Epithelial cell of alveolus of lung (primary cell): ENCODE results near the genes SCNN1A and CD27.

- RAMPAGE, long total RNA, result no peak
- RRBS, result no CpG with 5 or more reads among the region's 11 CpGs
Measured at GRCh38 chr12:6142668-6143126, 18.2 kb upstream of the VWF start.

DNA sequence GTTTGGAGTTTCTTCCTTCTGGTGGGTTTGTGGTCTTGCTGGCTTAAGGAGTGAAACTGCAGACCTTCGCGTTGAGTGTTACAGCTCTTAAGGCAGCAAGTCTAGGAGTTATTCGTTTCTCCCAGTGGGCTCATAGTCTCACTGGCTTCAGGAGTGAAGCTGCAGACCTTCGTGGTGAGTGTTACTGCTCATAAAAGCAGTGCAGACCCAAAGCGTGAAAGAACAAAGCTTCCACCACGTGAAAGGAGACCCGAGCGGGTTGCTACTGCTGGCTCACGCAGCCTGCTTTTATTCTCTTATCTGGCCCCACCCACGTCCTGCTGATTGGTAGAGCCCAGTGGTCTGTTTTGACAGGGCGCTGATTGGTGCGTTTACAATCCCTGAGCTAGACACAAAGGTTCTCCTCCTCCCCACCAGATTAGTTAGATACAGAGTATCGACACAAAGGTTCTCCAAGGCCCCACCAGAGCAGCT, 10.0 kb upstream of the CD9 start:
- RAMPAGE, long total RNA, result no peak
- RRBS, result no CpG with 5 or more reads among the region's 13 CpGs

DNA sequence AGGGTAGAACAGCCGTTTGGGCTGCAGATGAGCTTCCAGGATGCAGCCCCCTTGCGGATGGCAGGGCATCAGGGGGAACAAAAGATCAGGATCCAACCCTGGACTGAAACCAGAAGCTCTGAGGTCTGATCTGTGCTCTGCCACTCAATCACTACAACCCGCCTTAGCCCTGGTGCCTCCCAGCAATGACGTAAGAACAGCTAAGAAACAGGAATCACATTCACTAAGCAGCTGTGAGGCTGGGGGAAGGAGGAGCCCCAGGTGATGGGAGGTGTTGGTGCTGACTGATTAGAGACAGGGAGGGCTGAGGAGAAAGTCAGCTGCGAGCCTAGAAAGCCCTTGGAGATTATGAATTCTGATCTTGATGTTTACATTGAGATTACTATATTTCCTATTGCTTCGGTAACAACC, 6.3 kb upstream of the CD9 start:
- RAMPAGE, long total RNA, result no peak
- RRBS, result no CpG with 5 or more reads among the region's 6 CpGs

- RAMPAGE, long total RNA, result no peak
- RRBS, result no CpG with 5 or more reads among the region's 20 CpGs
Measured at GRCh38 chr12:6201121-6201777, 1.0 kb downstream of the CD9 start.

DNA sequence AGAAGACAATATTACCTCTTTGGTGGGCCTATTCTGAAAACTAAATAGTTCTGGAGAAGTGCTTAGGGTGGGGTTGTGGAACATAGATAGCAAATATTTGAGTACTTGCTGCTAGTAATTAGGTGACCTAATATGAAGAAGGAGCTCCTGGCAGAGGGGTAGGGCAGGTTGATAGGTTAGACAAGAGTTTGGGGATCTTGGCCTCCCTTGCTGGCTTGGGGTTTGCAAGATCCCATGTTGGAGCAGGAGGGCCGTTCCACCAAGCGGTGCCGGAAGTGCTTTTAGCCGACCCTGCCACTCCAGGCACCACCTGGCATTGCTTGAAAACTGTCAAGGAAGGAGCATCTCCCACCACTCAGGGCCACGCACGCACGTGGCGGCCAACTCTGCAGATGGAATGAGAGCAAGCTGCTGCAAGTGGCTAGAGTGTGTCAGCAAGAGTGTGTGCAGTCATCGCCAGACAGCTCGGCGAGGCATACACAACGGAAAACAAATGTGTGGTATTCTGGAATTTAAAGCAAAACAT, 11.0 kb downstream of the CD9 start:
- RAMPAGE, long total RNA, result no peak
- RRBS, result no CpG with 5 or more reads among the region's 12 CpGs

DNA sequence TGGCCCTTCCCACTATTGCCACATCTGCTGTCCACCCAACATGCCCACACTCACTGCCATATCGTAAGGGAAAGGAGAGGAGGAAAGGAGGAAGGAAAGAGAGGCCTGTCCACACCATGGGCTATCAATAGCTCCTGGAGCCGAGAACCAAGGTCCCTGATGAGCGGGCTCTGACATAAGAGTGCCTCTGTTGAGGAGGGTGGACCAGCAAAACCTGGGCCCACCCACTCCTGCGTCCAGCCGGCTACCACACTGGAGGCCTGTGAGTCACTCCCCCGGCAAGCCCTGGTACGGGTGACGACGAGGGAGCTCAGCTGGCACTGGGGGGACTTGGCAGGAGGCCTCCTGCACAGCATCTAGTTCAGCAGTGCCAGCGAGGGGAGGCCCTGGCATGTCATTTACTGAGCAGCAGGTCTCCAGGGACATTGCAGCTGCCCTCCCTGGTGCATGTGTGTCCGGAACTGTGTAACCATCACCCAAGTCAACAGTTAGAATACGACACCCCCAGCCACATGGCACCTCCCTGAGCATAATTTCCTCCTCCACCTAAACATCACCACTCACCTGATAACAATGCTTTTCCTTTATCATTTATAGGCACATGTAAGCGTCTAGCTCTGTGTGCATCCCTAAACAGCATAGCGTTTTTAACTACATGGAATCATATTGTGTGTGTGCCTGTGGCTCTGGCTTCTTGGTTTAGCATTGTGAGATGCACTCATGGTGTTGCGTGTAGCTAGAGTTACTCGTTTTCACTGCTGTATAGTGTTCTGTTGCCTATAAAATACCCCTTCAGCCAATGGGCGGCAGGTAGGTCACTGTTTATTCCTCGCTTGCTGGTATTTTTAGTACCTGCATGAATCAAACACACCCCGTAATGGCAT, 24.4 kb downstream of the CD9 start:
- RAMPAGE, long total RNA, result no peak
- RRBS, result no CpG with 5 or more reads among the region's 19 CpGs

DNA sequence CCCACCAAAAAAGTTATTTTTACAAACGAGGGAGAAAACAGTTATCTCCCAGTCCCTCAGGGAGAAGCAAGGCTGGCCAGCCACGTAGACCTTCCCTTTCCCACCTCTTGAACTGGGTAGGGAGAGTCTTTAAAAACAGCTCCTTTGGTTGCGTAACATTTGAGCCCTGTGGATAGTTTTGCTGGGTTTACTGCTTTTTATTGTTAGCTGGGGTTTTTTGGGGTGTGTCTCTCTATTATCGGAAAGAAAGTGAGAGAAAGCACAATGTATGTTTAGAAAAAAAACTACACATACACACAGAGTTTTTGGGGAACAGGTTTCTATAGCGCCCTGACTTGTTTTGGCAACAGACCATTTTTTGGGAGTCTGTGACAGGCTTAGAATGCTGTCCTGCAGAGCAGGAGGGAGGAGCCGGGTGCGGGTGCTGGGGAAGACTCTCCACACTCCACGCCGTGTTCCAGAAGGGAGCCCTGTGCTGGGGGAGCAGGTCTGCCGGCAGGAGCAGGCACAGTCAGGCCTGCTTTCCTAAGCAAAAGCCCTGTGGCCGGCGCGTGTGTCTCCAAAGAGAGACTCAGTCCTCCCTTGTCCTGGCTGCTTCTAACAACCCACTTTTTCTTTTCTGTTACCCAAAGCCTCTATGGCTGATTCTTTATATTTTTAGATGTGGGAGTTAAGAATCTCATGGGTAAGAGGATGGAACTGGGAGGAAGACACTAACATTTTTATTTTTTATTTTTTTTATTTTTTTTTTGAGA, 26.4 kb downstream of the CD9 start:
- RAMPAGE, long total RNA, result no peak
- RRBS, result 24% methylated on average over 3 of the region's 13 CpGs

DNA sequence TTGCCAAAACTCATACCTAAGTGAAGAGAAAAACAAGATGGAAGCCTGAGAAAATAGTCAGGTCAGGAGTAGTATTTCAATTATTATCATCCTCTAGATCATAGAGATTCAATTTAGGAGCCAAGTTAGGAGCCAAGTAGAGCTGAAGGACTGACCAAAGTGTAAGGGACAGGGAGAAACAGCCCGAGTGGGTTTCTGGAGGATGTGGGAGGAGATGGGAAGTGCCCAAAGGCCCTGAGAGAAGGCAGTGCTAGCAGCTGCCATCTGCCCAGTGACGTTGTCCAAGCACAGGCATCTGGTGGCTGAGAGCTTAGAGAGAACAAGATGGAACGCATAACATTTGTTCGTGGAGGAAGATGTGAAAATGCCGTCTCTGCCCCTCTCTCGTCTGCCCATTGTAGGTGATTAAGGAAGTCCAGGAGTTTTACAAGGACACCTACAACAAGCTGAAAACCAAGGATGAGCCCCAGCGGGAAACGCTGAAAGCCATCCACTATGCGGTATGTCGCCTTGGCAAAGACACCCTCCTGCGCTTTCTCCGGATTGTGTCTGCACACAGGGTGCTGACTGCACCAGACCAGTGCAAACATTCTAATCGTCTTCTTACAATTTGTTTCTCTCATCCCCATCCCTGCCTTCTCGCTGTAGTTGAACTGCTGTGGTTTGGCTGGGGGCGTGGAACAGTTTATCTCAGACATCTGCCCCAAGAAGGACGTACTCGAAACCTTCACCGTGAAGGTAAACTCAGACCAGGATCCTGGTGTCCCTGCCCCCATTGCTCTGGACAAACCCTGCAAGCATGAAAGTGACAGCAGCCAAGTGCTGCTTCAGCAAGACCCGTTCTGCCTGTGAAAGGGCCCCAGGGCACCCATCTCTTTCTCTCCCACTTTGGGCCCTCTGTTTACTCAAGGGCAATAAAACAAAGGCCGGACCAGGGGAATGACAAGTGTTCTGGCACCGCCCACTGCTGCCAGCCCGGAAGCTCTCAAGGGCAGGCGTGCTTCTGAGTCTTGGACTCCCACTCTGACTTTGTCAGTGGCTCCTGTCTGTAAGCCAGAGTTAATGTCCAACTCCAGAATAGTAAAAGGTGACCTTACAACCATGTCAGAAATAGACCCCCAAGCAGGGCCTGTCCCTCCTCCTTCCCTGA, 35.0 kb downstream of the CD9 start:
- RAMPAGE, long total RNA, result no peak
- RRBS, result 47% methylated on average over 3 of the region's 23 CpGs

DNA sequence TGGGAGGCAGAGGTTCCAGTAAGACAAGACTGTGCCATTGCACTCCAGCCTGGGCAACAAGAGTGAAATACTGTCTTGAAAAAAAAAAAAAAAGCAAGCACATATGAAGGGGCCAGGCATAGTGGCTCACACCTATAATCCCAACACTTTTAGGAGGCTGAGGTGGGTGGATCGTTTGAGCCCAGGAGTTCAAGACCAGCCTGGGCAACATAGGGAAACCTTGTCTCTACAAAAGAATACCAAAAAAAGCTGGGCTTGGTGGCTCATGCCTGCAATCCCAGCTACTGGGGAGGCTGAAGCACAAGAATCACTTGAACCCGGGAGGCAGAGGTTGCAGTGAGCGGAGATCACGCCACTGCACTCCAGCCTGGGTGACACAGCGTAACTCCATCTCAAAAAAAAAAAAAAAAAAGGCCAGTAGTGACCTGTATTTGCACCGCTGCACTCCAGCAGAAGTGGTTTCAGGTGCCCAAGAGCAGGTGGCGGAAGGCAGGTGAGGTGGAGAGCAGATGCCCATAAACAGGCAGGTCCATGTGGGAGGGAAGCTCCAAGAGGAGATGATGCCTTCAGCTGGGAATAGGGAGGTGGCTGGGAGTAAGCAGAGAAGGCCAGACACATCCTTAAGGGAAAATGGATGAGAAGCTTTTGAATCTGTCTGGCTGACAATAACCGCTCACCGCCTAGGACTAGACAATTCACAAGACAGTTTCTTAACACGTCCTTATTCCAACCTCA, 44.2 kb upstream of the PLEKHG6 start:
- RAMPAGE, long total RNA, result no peak
- RRBS, result no CpG with 5 or more reads among the region's 10 CpGs

DNA sequence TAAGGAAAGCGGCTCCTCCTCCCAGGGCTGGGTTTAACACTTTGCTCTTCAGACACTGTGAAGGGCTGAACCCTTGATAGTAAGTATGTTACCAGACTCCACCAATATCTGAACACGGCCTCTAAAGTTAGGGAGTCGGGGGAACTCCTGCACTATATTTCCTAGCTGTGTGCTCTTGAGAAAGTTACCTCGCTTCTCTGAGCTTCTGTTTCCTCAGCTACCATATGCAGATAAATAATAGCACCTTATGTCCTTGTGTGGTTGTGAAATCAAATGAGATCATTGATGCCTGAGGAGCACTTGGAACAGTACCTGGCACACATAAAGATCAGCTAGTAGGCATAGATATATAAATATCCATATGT, 33.3 kb upstream of the PLEKHG6 start:
- RAMPAGE, long total RNA, result no peak
- RRBS, result no CpG with 5 or more reads among the region's 4 CpGs

DNA sequence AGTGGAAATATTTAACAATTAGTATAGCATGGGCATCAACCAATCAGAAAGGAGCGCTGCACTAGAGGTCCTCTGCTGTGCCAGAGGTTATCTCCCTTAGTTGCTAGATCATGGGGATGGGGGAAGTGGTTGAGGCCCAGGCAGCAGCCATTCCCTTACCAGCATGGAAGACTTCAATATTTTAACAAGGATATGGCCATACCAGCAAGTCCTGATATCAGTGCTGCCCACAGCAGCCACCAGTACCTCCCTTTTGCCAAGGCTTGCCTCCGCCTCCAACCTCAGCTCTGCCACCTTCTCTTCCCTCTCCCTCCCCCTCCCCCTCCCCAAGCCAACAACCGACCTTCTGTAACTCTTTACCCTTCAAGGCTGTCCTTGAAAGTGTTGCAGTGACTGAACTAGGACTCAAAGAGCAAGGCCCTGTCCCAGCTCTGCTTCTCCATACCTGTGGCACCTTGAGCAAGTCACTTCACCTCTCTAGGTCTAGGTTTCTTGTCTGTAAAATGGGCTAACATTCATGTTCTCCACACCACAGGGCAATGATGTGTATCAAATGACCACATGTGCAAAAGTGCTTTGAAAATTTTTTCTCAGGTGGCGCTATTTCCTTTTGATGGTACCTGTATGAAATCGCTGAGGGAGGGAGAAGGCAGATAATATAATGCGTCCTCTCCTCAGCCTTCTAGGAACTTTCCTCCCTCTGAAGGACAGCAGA, 14.5 kb downstream of the PLEKHG6 start:
- RAMPAGE, long total RNA, result no peak
- RRBS, result no CpG with 5 or more reads among the region's 6 CpGs

- RAMPAGE, long total RNA, result no peak
- RRBS, result 53% methylated on average over 4 of the region's 84 CpGs
Measured at GRCh38 chr12:6329147-6330193, 12.4 kb downstream of the TNFRSF1A start.

- RAMPAGE, long total RNA, result no peak
- RRBS, result no CpG with 5 or more reads among the region's 4 CpGs
Measured at GRCh38 chr12:6332490-6332815, 9.4 kb downstream of the TNFRSF1A start.

DNA sequence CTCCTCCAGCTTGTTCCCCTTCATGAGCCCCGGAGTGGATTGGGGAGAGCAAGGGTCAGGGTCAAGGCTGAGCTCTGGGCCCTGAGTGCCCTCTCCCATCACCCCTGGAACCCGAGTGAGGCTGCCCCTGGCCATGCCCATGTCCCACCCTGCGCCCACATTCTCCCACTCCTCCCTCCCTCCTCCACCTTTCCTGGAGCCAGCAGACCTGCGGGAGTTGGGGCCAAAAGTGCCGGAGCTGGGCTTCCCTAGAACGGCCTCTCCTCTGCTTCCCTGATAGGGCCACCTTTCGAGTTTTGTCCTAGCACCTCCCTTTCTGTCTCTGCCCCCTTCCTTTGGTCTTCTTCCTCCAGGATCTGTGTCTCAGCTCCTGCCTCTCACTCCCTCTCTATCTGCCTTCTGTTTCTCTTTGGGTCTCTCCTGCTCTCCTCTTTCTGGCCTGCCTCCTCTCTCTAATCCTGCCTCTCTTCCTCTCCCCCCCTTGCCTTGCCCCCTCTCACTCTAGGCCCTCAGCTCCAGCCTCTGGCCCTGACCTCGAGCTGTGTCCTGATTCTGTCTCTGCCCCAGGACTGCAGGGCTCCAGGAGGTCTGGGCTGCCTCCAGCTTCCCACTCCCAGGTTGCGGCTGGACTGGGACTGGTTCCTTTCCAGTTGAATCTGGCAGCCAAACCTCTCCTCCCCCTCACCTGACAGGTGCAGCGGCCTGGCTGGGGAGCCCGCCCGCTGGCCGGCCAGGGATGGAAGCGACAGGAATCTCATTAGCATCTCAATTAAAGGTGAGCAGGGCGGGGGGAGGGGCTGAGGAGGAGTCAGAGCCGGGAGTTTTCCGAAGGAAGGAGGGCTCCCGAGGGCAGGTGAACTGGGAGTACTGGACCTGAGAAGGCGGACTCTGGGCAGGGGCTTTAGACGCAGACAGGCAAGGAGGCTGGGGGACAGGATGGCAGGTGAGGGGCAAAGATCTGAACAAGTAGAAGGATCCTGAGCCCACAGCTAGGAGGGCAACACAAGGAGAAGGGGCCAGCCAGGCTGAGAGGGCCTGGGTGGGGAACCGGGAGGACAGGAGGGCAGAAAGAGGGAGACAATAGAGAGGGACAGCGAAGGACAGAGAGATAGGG, at the start of gene SCNN1A:
Gene SCNN1A (minus strand): TSS at position 744 of the 1,114 bp plus-strand sequence.
- RAMPAGE, long total RNA, result start-site peak on the minus strand centred at position 608 of the sequence, 420 bp wide, 14 and 23 reads in 2 replicates
- RRBS, result 61% methylated on average over 2 of the region's 22 CpGs

GRCh38 chr12:6376947-6377261, 1.5 kb upstream of the SCNN1A start:
- RAMPAGE, long total RNA, result no peak
- RRBS, result no CpG with 5 or more reads among the region's 4 CpGs

DNA sequence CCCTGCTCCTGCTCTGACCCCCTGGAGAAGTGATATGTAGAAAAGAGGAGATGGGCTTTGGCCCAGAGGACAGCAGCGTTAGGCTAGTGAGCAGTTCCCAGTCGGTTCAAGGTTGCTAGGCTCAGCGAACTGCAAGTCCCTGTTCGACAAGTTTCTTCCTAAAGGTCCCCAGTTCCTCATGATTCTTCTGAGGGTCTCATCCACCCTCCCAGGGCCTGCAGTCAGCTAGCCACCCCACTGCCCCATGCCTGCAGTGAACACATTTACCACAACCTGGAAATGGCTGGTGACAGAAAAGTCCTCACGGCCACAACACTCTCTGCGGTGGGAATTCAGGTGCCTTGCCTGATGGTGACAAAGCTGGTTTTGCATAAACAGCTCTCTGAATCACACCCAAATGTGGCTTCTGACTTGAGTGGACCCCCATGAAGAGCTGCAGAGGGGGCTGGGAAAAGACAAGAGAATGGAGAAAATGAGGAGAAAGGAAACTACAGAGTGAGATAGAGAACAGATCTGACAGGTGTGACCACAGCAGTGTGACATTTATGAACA, 1.4 kb upstream of the CD27 start:
- RAMPAGE, long total RNA, result no peak
- RRBS, result no CpG with 5 or more reads among the region's 6 CpGs

- RAMPAGE, long total RNA, result no peak
- RRBS, result no CpG with 5 or more reads among the region's 19 CpGs
Measured at GRCh38 chr12:6444377-6445598, at the start of gene CD27. TSS of gene CD27 (plus strand) at chr12:6444955.

- RAMPAGE, long total RNA, result no peak
- RRBS, result no CpG with 5 or more reads among the region's 18 CpGs
Measured at GRCh38 chr12:6478449-6478806, 8.0 kb upstream of the VAMP1 start.

GRCh38 chr12:6500128-6500935, 6.4 kb downstream of the NCAPD2 start:
- RAMPAGE, long total RNA, result no peak
- RRBS, result no CpG with 5 or more reads among the region's 4 CpGs

- RAMPAGE, long total RNA, result no peak
- RRBS, result no CpG with 5 or more reads among the region's 13 CpGs
Measured at GRCh38 chr12:6530438-6531049, 3.8 kb upstream of the GAPDH start.